Temporal lobe (tissue), 2 donors: ENCODE data around the genes FAM53A, NSD2 and NELFA.

DNA sequence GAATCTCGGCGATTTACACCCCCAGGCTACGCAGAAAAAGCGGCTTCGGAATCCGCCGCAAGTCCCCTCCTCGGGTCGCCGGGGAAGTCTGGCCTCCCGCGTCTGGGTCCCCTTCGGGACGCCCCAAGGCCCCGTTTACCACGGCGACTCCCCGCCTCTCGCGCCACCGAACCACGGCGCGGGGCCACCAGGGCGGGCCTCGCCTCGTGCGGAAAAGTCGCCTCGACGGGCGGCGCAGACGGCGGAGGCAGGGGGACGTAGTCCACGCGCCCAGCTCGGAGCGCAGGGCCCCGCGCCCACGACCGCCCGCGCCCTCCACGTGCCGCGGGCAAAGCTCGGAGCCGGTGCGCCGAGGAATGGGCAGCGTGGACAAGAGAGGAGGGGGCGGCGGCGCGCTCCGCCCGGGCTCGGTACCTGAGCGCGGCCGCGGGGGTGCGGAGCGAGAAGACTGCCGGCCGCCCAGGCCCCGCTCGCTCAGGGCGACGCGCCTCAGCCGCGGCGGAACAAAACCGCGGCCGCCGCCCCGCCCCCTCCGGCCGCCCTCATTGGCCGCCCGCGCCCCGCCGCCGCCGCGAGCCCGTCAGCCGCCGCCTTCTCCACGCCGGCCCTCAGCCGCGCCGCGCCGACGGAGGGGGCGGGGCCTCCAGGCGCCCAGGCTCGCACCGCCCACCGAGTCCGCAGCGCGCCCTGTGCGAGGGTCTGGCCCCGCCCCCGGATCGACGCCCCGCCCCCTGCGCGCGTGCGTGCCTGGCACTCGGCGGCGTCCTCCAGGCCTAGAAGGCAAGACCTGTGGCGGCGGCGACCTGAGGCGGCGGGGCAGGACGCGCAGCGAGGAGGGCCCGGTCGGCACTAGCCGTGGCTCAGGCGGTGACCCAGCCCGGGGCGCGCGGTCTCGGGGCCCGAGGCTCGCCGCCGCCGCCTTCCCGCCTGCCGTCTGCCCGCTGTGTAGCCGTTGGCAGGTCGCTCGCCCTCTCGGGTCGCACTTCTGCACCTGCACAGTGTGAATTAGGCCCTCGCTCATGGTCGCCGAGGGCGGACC, at the start of gene FAM53A:
FAM53A (minus strand) TSS at position 495 of the 1,039 bp plus-strand sequence.
- RAMPAGE, long total RNA: no peak

DNA sequence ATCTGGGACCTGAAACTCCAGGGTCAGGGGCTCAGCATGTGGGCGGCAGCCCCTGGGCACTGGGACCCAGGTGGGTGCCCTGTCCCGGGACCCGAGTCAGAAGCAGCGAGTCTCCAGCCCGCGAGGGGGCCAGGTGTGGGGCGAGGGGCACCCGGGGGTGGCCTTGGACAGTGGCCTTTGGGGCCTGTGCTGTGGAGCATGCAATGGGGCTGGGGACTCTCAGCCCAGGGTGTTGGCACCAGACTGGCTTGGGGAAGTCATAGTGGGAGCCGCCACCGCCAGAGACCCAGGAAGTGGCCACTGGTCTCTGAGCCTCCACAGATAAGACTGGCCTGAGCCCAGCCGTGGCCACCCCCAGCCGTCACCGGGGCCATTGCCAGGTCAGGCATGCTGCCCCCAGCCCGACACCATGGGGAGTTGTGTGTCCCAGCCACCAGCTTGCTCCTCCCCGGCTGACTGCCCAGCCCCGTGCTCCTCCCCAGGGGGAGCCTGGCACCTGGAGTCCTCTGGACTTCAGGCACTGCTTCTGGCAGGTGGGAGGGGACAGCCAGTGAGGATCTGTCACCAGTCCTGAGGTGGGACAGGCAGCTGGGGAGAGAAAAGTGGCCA, 32.4 kb downstream of the TACC3 start:
- RAMPAGE, long total RNA: no peak

DNA sequence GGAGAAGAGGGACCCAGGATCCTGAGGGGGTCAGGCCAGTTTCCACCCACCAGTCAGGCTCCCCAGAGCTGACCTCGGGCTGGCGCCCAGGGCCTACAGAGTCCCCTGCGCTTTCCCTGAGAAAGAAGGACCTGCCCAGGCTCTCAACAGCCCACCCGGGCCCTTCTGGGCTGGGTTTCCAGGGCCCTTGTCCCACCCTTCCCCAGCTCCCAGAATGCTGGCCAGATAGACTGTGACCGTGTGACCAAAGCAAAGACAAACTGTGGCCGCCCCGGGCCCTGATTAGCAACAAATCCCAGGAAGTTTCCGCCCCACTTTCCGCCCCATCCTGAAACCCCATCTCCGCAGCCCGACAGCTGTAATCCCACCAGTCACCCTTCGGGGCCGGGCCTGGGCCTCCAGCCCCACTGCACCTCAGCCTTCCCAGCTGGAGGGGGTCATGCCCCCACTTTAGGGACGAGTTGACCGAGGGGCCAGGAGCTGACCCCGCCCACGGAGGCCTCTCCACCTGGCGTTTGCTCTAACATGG, 33.7 kb upstream of the FGFR3 start:
- RAMPAGE, long total RNA: no peak

DNA sequence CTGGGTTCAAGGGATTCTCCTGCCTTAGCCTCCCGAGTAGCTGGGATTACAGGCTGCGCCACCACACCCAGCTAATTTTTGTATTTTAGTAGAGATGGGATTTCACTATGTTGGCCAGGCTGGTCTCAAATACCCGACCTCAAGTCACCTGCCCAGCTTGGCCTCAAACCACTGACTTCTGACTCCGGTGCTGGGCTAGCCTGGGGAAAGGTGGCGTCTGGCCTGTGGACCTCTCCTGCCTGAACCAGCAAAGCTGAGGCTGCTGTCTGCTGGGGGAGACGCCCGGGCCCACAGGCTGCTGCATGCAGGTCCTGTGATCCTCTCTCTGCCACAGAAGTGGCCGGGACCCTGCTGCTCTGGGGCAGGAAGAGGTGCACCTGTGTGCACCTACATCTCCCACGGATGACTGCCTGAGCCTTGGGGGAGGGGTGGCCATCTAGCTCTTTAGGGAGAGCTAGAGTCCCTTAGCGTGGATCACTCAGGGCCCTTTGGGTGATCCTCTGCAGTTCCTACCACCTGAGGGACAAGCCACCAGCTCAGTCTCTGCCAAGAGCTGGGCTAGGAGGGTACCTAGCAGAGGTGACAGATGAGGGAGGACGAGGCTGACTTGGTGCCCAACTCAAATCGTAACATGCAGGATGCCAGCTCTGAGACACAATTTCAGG, 22.7 kb downstream of the LETM1 start:
- RAMPAGE, long total RNA: no peak

GRCh38 chr4:1859117-1859697, 3.3 kb upstream of the LETM1 start:
- RAMPAGE, long total RNA: no peak

- RAMPAGE, long total RNA: no peak
Measured at GRCh38 chr4:1870675-1871760, at the start of gene NSD2. Gene NSD2, plus strand, starts transcription at chr4:1871393.

DNA sequence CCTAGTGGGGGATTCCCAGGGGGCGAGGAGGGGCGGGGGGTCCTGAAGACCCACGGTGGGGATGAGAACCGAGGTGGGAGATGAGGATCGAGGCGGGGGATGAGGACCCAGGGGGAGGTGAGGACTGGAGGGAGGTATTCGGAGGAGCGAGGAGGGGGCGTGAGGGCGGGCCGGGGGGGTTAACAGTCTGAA, 431 bp downstream of the NELFA start:
- RAMPAGE, long total RNA: no peak

DNA sequence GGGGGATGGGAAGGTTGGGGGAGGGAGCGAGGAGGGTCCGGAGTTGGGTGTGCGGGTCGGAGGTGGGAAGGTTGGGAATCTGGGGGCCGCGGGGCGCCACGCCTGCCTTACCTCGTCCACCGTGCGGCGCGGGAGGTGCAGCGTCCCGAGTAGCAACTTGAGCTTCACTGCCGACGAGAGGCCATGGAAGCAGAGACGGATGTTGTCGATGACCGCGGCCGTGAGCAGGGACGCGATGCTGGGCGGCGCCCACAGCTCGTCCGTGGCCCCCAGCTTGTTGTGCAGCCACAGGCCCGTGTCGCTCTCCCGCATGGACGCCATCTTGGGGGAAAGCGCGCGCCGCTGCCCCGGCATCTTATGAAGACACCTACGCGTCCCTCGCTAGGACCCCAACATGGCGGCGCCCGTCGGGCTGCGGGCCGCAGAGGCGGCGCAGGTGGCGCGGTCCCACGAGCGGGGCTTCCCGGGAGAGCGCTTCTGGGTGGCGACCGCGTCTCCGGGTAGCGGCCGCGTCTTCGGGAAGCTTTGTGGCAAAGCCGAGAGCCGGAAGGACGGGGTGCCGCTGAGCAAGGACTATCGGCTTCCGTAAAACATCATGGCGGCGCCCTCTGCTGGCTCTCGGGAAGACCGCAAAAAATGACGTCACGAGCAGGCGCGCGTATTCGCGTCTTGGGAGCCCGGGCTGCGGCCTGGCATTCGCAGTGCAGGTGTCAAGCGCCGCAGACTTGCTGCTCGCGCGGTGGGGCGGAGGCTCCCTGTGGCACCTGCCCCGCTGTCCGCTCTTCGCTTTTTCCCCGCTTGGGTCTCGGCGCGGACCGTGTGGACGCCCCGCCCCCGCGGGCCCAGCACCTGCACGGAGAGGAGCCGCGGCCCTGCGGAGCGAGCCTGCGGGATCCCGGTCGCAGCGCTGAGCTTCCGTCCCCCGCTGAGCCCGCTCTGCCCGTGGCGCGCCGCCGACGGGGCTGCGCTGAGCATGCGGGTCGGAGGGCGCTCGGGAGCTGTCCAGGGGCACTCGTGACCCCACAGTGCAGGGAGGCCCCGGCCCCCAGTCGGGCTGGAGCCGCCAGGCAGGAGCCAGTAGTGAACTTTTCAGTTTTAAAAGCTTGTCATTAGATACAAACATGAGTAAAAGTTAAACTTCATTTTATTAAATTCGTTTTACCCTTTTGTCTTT, at the start of gene NELFA:
NELFA (minus strand) TSS at position 336 of the 1,174 bp plus-strand sequence.
- RAMPAGE, long total RNA: no peak

DNA sequence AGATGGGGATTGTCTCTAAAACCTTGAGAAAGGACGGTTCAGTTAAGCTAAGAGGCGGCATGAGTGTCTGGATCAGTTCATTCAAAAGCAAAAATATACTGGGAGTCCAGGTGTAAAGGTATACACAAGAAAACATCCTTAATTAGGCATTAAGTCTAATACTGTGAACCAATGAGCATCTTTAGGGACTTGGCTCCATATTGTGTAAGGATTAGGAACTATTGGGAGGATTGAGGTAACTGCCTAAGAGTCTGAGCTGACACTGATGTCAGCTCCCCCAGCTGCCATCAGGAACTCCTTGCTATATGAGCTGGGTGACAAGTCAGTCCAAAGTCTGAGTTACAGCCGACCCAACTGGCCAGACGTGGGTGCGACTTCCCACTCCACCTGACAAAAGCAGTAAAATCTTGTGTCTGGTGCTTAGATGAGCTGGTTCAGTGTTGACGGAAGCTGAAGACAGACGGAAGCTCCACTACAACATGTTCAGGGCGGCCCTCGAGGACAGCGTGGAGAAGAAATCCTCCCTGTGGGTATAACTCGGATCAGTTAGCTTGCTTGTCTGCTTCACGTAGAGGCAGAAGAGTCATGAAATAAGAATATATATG, 5.6 kb upstream of the C4orf48 start:
- RAMPAGE, long total RNA: no peak

DNA sequence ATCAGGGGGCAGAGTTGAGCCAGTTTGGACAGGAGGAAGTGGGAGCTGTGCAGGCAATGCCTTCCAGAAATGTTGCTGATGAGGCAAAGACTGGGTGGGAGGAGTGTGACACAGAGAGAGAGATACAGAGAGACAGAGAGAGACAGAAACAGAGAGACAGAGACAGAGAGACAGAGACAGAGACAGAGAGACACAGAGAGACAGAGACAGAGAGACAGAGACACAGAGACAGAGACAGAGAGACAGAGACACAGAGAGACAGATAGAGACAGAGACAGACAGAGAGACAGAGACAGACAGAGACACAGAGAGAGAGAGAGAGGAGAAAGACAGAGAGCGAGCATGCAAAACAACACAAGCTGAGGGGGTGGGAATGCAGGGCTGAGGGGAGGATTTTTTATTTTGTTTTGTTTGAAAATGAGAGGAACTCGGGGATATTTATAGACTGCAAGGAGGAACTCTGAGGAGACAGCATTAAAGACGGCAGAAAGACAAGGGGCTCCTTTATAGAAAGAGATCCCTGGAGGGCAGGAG, 1.9 kb upstream of the HAUS3 start:
- RAMPAGE, long total RNA: no peak

DNA sequence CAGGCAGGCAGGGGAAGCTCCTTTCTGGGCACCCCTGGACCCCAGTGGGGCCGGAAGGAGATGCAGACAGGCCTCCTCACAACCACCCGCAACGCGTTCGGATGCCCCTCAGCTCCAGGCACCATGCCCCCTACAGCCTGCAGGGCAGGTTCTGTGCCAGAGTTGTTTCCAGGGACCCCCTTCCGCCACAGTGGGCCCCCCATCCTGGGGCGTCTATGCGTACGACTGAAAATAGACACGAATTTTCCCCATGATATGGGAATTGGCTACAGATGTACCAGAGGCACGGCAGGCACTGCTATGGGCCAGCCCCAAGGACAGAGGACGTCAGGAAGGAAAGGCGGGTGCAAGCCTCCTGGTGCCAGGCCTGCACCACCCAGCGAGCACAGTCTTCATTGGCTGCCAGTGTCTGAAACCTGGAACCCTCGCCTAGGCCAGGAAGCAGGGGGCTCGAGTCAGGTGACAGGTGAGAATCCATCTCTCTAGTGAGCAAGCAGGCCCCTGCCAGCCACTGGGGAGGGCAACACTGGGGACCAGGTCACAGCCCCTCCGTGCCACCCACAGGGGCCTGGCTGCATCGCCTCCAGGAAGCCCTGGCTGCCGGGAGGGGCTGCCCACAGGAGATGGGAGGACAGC, 6.7 kb upstream of the HAUS3 start:
- RAMPAGE, long total RNA: no peak

GRCh38 chr4:2252313-2252811, 9.5 kb downstream of the MXD4 start:
- RAMPAGE, long total RNA: no peak

GRCh38 chr4:2261655-2261898, 332 bp downstream of the MXD4 start:
- RAMPAGE, long total RNA: no peak

- RAMPAGE, long total RNA: no peak
Measured at GRCh38 chr4:2353617-2354083, 64.8 kb downstream of the ZFYVE28 start.

DNA sequence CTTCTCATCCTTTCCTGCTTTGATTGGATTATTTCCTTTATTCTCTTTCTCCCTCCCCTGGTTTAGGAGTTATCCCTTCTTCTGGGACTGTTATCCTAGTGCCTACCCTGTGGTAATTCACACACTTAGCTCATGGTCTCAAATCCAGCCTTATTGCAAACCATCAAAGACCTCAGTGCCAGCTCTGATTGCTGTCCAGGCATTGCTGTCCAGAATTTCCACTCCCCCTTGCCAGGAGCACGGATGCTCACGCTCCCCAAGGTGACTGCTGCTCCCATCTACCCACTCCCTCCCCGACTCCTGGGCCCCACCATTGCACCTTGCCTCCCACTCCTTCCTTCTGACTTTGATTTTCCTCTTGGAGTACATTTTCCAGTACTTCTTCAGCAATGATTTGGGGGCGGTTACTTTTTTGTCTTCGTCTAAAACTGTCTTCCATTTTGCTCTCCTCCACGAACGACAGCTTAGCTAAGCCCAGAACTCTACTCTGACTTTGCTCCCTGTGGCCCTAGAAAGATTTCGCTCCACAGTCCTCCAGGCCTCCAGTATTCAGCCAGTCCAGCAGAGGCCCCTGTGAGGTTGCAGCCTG, 11.5 kb downstream of the ZFYVE28 start:
- RAMPAGE, long total RNA: no peak

DNA sequence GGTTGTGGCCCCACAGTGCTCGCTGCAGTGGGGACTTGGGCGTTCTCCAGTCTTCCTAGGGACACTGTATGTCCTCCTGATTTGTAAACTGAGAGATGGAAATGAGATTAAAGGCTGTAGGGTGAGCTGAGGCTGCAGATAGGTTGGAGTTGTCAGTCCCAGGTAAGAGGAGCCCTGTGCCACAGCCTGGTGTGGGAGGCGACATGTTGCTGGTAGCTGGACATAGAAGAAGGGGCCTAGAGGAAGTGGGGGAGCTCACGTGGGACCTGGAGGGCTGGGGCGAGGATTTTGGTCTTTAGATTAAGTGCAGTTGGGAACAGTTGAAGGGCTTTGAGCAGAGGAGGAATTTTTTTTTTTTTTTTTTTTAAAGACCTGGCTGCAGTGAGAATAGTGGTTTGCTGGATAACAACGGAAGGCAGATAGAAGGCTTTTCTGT, 36.0 kb downstream of the FAM193A start:
- RAMPAGE, long total RNA: no peak

DNA sequence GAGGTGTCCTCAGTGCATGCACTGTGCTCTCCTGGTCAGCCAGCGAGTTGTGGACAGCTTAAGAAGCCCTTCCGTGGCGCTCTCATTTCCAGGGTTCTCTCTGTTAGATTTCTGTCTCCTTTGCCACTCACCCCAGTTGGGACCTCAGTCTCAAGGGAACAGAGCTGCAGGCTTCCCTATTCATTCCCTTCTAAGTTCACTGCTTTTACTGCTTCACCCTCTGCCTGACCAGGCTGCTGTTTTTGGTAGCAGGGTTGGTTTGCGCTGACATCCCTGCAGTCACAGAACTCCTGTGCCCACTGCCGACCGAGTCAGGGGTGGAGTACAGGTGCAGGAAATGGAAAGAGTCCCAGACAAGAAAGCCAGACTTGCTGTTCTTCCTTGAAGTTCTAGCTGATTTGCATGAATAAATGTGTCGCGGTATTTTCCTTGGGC, 85.0 kb downstream of the TNIP2 start:
- RAMPAGE, long total RNA: no peak

DNA sequence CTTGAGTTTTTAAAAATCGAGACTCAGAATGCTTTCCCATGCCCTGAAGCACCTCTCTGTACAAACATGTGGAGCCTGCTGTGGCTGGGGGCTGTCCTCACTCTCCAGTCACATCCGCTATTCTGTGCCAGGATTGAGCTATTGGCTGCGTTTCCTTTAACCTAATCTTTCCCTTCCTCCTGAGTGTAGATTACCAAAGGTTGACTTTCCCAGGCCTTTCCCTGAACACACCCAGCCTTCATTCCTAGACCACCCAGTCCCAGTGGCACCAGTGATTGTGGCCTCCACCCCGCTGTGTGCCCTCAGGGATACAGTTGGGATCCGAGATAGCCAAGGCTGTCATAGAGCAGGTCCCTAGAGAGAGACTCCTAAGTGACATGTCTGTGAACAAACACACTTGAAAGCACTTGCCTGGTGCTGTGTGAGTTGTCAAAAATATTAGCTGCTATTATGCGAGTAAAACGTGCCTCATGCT, 41.8 kb downstream of the TNIP2 start:
- RAMPAGE, long total RNA: no peak

DNA sequence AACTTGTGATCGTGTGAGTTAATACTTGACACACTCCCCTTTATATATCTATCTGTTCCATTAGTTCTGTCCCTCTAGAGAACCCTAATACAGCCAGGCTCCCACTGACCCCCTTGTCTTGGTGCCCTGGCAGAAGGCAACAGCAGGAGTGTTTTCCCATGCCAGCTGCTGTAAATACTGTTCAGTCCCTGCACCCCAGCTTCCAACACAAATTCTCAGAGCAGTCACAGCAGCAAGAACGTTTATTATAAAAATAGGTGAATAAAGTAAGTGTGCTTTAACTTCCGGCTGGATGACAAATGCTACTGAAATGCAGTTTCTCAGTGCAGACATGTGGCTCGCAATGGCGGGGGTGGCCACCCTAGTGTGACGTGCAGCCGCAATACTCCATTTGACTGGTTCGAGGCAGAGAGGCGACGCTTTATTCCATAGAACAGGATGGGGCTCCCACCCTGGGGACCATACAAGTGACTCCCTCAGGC, 14.7 kb downstream of the TNIP2 start:
- RAMPAGE, long total RNA: no peak

DNA sequence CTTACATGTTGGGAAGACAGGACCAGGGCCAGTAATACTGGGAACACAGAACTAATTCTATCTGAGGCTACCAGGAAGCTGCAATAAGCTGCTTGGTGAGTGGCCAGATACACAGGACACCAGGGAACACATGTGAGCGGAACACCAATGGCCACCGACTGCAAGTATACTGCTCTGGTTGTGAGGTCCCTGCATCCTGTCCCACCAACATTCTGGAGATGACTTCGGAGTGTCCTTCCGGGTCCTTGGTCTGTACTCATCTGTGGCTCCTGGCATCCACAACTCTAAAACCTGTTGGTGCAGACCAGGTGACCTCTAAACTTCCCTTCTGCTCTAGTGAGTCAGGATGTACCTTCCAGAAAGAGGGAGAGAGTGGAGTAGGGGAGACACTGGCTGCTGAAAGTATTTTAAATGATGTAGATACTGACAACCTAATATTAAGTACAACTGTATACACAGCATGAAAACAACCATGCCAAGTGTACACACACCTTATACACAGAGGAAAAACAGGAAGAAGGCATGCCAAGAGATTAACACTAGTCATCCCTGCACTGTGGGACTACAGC, 2.6 kb downstream of the TNIP2 start:
- RAMPAGE, long total RNA: no peak